ENCODE measurements around a stretch of chr11.

DNA sequence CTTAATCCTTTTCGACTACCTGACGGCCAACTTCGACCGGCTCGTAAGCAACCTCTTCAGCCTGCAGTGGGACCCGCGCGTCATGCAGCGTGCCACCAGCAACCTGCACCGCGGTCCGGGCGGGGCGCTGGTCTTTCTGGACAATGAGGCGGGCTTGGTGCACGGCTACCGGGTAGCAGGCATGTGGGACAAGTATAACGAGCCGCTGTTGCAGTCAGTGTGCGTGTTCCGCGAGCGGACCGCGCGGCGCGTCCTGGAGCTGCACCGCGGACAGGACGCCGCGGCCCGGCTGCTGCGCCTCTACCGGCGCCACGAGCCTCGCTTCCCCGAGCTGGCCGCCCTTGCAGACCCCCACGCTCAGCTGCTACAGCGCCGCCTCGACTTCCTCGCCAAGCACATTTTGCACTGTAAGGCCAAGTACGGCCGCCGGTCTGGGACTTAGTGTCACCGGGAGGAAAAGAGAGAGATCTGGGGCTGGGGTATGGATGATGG, 1.3 kb downstream of the FJX1 start:
- RRBS: 2% methylated on average over 15 of the region's 50 CpGs

DNA sequence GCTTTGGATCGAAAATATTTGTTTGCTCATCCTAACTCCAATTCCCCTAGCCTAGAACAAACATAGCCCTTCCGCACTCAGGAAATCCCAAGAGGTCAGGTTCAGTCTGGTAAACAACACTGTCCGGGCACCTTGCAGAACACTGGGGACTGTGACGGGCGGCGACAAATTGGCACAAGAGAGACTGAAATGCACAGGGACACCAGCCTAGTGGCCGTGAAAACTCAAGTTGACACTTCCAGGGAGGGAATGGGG, 345 bp upstream of the TRIM44 start:
- RRBS: no CpG with 5 or more reads among the region's 7 CpGs

DNA sequence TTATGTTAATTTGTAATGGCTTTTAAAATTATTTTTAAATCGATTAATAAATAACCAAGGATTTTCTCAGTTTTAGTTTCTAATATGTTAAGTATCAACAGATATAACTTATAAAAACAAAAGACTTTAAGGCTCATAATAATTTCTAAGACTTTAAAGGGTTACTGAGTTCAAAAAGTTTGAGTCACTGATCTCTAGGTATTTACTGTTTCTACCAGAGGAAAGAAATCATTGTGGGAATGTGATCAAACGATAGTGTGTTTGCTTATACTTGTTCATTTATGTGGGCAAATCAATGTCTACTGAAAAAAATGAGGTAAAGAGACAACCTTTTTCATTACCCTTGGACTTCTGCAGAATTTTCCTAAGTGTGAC, 65.3 kb downstream of the PRR5L start:
- RRBS: no CpG with 5 or more reads among the region's 2 CpGs

GRCh38 chr11:36501101-36501718, 8.9 kb downstream of the TRAF6 start:
- RRBS: no CpG with 5 or more reads among the region's 6 CpGs

DNA sequence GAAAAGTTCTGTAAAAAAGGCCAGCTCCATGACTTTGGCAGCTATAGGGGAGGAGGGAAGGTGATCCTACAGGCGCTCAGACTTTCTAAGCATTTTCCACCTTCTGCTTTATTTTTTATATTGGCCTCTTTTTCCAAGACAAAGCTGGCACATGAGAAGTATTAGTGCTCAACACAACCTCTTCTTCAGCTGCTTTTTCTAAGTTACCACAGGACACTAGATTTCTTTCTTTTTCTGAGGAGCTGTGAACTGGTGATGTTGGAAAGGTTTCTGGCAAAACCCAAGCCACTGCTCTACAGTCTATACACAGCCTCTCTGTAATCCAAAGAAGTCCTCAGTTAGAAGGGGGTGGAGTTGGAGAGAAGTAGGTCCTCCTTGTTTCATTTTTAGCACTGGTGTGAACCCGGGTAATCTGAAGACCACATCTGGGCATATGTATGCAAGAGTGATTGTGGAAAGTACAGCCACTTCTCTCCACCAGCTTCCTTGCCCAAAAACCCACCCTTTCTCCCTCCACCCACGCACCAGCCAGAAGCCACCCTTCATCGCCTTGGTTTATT, 1168.2 kb downstream of the LRRC4C start:
- RRBS: no CpG with 5 or more reads among the region's 4 CpGs

- RRBS: no CpG with 5 or more reads among the region's 5 CpGs
These were observed 1130.4 kb downstream of the LRRC4C start for GRCh38 chr11:40328978-40329613.

DNA sequence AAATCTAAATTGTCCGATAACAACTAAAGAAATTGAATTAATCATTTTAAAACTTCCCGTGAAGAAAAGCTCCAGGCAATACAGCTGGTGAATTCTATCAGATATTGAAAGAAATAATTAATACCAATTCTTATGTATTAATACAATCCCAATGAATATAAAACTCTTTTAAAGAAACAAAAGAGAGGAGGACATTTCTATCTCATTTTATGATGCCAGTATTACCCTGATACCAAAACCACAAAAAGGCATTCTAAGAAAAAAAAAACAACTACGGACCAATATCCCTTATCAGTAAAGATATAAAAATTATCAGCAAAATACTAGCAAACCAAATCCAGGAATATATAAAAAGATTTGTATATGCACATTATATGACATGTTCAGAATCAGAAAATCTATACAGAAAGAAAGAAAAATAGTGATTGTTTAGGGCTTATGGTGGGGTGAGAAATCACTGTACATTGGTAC, 1006.1 kb downstream of the LRRC4C start:
- RRBS: no CpG with 5 or more reads among the region's 3 CpGs

- RRBS: no CpG with 5 or more reads among the region's 2 CpGs
These were observed 402.1 kb upstream of the LRRC4C start for GRCh38 chr11:41861645-41861952.

- RRBS: no CpG with 5 or more reads among the region's 8 CpGs
These were observed 123.9 kb upstream of the HSD17B12 start for GRCh38 chr11:43556484-43557199.

GRCh38 chr11:43770184-43770517, 89.6 kb downstream of the HSD17B12 start:
- RRBS: no CpG with 5 or more reads among the region's 2 CpGs

- RRBS: no CpG with 5 or more reads among the region's 3 CpGs
These were observed 5.7 kb downstream of the ALKBH3 start for GRCh38 chr11:43886285-43886864.

DNA sequence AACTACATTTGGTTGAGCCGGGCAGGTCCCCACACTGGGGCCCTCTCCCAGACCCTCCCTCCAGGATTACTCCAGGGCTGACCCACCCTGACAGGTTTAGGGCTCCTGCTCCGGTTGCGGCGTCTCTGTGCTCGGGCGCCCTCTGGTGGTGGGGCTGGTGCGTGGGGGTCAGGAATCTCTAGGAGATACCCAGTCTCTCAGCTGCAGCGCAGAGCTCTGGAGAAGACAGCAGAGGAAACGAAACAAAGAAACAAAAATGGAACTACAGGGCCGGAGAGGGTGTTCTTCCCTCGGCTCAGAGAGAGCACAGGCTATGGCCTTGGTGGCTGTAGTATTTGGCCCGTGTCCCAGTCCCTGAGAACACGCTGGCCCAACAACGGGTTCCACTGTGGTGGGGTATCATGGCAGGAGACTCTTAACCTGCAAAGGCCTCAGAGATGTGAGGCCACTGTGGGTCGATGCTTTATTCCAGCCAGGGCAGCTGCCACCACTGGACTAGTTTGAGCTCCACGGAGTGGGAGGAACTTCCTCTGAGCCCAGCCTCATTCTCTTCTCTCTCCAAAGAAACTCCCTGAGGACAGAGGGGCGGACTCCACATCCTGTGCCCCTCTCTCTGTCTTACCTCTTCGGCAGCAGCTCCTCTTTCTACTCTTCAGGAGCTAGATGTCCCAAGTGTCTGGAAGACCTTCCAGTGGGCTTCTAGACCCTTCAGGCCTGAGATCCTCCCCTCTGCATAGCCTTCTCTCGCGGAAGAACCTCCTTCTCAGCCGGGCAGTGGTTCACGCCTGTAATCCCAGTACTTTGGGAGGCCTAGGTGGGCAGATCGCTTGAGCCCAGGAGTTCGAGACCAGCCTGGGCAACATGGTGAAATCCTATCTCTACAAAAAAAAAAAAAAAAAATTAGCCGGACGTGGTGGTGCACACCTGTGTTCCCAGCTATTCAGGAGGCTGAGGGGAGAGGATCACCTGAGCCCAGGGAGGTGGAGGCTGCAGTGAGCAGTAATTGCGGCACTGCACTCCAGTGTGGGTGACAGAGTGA, 2.7 kb downstream of the C11orf96 start:
- RRBS: 8% methylated on average over 2 of the region's 27 CpGs

GRCh38 chr11:43992815-43993258, 50.4 kb downstream of the C11orf96 start:
- RRBS: no CpG with 5 or more reads among the region's 7 CpGs

GRCh38 chr11:44037343-44037709, 10.5 kb upstream of the ACCSL start:
- RRBS: no CpG with 5 or more reads among the region's 10 CpGs

DNA sequence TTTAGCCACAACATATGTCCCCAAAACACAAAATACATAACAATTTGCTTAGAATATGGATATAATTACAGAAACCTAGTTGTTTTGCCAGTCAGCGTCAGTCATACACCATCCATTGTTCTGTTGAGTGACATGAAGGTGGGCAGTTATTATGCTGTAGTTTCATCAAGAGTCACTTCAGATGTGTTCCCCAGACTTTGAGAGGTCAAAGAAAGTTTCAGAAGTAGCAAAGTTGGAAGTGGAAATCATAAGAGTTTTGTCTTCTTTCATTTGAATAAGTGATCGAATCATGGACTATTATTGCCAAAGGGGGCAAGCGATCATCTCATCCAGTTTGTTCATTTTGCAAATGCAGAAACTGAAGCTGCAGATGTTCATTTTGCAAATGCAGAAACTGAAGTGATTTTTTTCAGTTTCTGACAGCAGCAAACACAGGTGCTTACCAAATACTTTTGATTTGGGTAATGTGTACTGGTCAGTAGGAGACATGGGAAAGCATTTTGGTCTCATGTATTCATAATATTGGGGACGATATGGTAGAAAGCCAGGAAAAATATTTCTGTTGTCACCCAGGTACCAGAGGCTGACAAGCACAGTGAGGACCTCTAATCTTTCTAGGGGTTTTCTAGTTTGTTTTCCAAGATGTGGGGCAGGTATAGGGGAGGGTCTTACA, 64.2 kb downstream of the ALX4 start:
- RRBS: no CpG with 5 or more reads among the region's 4 CpGs

GRCh38 chr11:44450521-44451085, 114.9 kb upstream of the CD82 start:
- RRBS: no CpG with 5 or more reads among the region's 9 CpGs

GRCh38 chr11:44567566-44568360, 2.3 kb downstream of the CD82 start:
- RRBS: no CpG with 5 or more reads among the region's 9 CpGs

DNA sequence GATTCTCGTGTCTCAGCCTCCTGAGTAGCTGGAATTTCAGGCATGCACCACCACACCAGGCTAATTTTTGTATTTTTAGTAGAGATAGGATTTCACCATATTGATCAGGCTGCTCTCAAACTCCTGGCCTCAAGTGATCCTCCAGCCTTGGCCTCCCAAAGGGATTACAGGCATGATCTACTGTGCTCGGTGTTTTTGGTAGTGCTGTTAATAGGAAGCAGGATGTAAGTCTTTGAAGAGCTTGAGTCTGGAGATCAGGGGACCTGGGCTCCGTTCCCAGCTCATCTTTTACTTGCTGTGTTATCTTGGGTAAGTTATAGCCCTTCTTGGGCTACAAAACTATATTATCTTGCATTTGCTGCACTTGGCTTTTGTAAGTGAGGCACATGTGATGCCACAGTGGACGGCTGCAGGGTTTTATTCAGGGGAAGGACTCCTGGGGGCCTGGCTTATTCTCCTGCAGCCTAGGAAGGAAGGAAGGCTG, 6.3 kb downstream of the CD82 start:
- RRBS: no CpG with 5 or more reads among the region's 4 CpGs

- RRBS: no CpG with 5 or more reads among the region's 6 CpGs
These were observed 38.9 kb downstream of the TP53I11 start for GRCh38 chr11:44911846-44912164.

GRCh38 chr11:44930459-44931248, 20.0 kb downstream of the TP53I11 start:
- RRBS: no CpG with 5 or more reads among the region's 17 CpGs